Renal cortical epithelial cell (primary cell): ENCODE measurements around a stretch of chr10.

DNA sequence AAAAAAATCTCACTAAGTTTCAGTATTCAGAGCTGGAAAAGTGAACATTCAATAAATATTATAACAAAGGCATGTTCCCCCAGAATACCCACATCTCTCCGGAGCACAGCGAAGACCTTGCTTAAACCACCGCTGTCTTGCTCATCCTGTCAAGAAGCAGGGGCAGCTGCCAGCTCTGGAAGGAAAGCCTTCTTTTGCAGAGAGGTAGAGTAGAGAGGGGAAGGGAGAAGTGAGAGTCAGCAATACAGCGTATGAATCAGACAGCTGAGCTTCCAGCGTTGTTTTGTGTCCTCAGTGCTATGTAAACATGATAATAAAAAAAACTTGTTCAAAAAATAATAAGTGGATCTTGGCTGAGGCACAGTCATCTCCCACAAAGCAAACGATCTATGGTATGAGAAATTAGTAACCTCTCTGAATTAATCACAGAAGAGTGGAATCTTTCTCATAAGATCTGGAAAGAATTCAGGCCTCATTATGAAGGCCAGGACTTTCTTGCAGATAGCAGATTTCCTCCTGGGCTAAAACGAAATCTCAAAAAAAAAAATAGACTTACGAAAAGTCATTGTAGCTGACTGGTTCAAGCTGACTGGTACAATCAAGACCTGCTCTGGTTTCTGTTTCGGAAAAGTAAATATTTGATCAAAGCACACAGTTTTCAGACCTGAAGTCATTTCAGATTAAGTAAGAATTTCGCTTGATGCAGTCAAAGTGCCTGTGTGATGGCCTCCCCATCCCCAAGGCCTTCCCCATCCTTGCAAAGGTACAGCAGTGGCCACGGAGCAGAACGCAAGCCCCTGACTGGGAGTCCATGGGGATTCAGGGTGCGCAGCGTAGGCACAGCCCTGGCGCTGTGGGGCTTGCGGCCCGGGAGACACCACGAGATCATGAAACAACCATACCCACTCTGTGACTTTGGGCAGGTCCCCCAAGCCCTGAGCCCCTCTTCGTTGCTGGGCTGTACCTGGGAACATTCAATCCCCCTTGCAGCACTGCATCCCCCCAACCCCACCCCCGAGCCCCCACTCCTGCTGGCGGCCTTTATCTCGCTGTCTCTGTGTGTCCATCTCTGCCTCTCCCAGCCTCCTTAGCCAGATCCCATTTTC is 29.4 kb downstream of the CHST15 start:
- RRBS = no CpG with 5 or more reads among the region's 22 CpGs

DNA sequence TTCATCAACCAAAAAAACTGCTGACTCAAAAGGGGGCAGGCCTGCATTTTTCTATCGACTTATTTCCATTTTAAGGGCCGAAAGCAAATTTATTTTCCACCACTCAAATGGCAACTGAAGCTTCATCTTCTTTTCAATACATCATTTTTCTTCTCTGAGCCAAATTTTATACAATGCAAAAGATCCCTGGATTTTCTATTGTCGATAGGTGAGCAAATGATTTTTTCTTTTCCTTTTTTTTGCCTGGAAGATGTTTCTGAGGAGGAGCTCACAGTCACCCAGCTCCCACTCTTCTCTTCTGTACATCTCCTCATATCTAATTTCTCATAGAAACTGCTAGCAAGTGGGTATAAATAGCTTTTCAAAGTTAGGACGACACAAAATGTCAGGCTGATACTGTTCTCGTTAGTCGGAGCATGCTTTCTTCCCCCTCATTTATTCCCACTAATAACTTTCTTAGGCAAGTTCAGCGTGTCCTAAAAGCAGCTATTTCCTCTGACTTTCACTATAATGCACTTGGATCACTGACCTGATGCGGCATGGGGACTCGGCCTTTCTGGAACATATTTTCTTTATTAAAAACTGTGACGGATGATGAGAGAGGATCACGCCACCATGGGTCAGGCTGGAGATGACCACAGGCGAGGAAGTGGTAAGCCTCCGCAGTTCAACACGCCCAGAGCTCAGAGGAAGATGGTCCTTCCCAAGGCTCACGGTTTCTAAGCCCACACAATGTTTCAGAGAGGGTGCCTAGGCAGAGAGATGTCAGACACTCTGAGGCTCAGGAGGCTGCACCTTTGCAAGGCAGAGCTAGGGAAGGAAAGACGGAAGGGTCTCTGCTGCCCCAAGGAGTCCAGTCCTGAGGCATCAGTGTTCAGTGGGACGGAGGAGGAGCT is 9.9 kb downstream of the CHST15 start:
- RRBS = no CpG with 5 or more reads among the region's 17 CpGs

DNA sequence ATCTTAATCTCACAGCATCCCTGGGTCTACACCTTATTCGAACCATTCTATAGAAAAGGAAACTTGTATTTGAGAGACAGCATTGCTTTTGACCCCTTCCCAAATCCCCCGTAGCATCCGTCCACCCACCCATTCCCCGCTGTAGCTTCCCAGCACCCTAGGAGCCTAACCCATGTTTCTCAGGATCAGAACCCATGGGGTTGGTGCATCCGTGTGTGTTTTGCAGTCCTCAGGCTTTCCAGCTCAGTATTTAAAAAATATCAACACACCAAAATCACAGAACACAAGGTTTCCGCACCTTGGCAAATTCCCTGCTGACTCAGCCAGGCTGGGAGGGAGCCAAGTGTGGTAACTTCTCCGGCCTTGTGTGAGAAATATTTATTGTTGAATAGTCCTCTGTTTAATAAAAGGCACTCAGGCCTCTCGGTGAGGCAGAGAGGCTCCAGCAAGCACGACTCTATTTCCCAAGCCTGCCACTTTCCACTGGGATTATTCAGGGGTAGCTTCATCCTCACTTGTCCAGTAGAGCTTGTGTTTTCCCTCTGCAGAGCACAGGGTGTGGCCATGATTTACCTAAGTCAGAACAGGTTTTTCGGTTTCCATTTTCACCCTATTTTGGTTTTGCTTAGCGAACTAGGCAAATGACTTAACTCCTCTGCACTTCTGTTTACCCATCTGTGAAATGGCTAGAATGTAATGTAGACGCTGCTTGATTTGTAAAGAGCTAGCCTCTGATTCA is 12.8 kb upstream of the CHST15 start:
- RRBS = no CpG with 5 or more reads among the region's 12 CpGs

DNA sequence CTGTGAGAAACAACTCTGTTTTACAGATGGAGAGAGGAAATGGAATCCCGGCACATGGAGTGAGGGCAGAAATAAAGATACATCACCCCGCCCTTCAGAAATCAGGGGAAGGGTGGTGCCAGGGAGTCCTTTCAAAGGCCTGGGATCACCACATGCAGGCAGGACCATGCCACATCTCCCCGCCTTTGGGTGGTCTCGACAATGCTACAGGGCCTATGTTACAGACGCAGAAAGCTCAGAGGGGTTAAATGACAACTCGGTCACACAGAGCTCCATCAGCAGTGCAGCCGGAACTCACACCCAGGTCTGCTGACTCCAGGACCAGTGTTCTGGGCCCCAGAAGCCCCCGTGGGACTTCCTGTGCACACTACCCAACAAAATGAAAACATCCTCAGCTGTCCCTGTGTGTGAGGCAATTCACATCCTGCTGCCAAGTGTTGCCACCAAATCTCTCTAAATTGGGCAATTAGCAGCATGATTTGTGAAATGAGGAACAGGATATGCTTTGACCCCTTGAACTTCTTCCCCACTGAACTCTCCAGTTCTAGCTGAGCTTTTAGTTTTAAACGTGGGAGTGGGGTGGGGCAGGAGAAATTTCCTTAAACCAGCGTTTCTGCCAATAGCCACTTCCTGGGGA is 51.6 kb upstream of the CHST15 start:
- RRBS = no CpG with 5 or more reads among the region's 10 CpGs

GRCh38 chr10:124465212-124465749 is 3.7 kb downstream of the LHPP start:
- RRBS = no CpG with 5 or more reads among the region's 9 CpGs

DNA sequence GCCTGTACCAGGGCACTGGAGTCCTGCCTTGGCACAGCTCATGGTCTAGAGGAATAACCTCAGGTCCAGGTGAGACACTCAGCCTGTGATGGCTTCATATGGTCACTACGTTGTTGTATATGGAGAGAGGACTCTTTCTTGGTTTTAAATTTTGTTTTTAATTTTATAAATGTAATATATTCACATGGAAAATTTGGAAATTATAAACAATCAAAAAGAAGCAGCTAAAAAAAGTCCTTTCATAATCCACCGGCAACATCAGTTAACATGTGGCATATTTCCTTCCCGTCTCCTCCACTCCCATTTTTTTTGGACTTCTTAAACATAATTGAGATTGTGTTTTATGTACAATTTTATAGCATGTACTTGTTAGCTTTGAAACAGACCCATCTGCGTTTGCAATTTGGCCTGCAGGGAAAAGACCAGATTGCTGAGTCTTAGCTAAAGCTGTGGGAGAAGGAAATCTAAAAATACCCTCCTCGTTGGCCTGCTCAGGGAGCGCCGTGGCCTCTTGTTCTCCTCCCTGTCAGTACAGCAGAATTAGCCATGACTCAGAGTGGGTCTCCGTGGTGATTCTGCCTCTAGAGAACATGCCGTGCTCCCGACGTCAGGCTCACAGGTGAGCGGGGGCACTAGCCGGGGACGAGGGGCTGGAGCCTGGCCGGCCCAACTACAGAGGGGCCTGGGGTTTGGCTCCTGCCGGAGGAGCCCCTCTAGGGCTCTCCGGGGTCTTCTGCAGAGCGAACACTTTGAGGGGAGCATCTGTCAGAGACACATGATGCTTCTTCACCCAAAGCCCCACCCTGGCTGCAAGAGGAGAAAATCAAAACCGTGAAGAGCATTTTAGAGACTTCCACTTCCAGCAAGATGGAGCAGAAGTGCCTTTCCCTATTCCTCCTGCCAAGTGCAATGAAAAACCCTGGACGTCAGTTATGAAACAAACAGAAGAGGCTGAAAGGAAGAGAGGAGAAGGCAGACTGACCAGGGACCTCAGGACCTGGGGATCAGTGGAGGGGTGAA is 98.7 kb downstream of the LHPP start:
- RRBS = 100% methylated on average over 1 of the region's 20 CpGs

DNA sequence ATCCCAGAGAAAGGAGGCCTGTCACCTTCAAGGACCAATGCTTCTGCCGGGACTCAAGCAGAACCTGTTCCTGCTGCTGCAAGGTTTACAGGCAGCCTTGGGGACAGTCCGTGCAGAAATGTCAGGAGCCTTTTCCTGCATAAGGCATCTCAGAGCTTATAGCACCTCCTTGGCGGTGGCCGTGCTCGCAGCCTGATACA is 127.3 kb downstream of the LHPP start:
- RRBS = no CpG with 5 or more reads among the region's 5 CpGs

GRCh38 chr10:124636779-124637243 is 107.4 kb downstream of the FAM53B start:
- RRBS = no CpG with 5 or more reads among the region's 10 CpGs

DNA sequence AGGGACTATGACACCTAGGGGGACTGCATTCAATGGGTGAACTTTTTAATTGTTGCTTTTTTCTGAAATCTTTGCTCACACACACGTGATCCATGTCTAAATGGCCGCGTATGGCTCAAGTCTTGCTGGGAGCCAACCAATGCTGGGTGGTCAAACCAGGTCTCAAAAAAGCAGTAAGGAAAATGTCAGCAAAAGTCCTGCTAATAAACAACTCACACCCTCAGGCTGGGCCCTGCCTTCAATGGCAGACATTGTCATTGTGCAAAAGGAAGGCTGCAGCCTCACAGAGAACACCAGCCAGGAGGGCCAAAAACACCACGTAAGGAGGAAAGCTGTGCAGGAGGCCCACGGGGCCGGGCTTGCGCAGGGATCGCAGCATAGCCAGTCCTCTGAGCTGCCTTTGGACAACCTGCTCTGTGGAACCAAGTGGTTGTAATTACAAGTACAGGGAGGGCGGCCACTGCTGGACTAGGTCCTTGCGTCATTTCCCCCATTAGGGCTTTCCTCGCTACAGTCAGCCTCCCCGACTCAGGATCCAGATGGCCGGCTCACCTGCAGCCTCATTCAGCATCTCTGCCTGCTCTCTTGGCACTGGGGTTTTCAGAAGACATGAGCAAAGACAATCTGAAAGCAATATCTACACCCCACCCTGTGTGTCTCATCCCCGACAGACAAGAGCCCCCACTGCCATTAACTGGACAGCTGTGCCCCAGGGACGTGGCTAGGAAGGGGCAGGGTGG is 66.9 kb downstream of the FAM53B start:
- RRBS = no CpG with 5 or more reads among the region's 15 CpGs

GRCh38 chr10:124688523-124689357 is 55.4 kb downstream of the FAM53B start:
- RRBS = no CpG with 5 or more reads among the region's 10 CpGs

GRCh38 chr10:124705031-124705863 is 38.9 kb downstream of the FAM53B start:
- RRBS = no CpG with 5 or more reads among the region's 16 CpGs

- RRBS = no CpG with 5 or more reads among the region's 14 CpGs
Observed at GRCh38 chr10:124709566-124710201, 34.5 kb downstream of the FAM53B start.

- RRBS = no CpG with 5 or more reads among the region's 16 CpGs
Observed at GRCh38 chr10:124721399-124722183, 22.6 kb downstream of the FAM53B start.

DNA sequence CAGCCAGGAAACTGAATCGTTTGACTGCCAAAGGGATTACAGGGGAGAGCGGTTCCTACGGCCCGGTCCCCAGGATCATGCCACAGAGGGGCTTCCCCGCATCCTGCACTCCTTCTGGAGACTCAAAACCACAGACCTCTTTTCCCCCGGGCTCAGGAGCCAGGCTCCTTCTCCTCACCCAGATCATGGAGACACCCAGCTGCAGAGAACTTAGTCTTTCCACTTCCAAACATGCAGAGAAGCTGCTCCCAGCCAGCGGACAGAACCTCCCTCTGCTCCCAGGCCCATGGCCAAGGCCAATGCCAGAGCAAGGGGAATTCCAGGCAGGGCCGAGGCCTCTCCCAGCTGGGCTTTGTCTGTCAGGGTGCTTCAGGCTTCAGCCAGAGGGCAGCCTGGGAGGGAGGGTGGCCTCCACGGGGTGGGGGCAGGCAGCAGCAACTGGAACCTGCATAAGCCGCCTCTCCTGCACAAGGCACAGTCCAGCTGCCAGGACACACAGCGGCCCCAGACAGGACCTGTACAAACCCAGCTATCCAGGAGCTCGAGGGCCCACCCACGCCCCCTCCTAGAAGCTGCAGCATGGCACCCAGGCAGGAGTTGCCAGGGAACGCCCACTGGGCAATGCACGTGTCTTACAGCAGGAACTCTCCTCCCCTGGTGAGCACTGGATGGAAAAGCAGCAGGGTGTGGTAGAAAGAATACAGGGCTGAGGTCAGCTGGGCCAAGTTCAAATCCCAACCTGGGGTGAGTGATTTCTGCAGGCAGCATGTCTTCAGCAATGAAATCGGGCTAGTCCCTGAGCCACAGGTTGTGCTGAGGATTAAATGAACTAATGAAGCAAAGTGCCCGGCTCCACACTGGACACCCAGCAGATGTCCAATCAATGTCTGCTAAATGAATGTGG is 7.7 kb downstream of the FAM53B start:
- RRBS = 36% methylated on average over 3 of the region's 17 CpGs

- RRBS = no CpG with 5 or more reads among the region's 3 CpGs
Observed at GRCh38 chr10:124928529-124929071, 13.3 kb upstream of the ZRANB1 start.

DNA sequence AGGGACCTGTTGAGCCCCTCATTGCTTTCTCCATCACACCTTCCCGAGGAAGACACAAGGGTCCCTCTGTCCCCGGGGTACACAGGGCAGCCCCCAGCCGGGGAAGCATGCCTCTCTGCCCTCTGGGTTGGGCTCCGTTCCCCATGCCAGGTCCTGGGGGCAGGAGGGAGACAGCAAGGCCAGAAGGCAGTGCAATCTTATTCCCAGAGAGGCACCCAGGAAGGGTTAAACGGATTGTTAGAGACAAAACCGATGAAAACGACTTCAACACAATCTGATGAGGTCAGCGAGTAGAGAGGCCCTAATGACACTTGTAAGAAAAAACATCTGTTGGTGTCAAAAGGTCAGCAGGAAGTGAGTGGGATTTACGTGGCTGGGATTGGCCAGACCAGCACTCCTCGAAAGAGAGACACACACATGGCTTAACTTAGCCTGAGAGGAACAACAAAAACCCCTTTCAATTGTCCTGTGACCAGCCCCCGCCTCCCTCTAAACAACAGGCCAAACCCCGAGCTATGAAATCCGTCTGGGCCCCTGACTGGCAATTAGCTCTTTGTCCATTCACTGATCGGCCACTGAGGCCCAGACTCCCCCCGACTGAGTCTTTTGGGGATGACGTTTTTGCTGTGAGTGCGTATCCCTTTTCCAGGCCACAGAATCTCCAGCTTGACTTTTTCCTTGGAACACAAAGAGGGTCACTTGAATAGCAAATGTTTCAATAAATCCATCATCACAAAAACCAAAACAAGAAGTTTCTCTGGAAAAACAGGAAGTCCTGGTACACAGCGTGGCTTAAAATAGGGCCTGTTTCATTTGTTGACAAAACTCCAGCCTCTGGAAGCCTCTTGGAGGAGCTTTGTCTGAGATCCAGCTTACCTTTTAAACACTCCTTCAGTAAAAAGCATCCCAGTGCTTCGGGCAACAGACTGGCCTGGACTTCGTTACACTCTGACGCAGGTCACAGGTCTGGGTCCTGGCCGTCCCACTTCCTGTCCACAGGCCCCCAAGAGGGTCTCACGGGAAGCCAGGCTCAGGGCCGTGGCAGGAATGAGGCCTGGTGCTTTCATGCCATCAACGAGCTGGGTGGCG is 29.4 kb upstream of the CTBP2 start:
- RRBS = no CpG with 5 or more reads among the region's 26 CpGs

GRCh38 chr10:125066558-125067183 is 38.8 kb upstream of the CTBP2 start:
- RRBS = no CpG with 5 or more reads among the region's 13 CpGs

- RRBS = no CpG with 5 or more reads among the region's 7 CpGs
Observed at GRCh38 chr10:125080184-125080759, 52.4 kb upstream of the CTBP2 start.

GRCh38 chr10:125085701-125086277 is 57.9 kb upstream of the CTBP2 start:
- RRBS = no CpG with 5 or more reads among the region's 9 CpGs